Myometrial cell (primary cell): Measurements from ENCODE around the gene CAMSAP2.

GRCh38 chr1:198265015-198265701, 108.4 kb downstream of the NEK7 start:
- RAMPAGE, long total RNA, result no peak

- RAMPAGE, long total RNA, result no peak
These were observed 41.1 kb upstream of the PTPRC start for GRCh38 chr1:198597601-198598246.

DNA sequence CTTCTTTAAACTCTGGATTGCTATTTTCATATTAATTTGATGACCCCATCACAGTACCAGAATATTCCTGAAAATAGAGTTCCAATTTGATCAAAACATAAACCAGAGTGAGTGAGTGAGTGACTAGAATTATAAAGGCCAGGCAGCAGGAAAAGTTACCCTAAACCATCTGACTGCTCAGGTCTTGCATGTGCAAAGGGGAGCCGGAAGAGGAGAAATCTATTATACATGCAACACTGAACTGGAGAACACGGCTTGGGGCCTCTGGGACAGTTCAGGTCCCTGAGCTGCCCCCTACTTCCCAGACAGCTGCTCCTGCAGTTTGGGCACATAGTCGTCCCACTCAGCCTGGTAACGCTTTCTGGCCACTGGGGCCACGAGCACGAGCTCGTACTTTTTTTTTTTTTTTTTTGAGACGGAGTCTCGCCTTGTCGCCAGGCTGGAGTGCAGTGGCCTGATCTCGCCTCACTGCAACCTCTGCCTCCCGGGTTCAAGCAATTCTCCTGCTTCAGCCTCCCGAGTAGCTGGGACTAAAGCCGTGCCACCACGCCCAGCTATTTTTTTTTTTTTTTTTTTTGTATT, 40.1 kb downstream of the PTPRC start:
- RAMPAGE, long total RNA, result no peak

GRCh38 chr1:198699385-198699806, 60.6 kb downstream of the PTPRC start:
- RAMPAGE, long total RNA, result no peak

- RAMPAGE, long total RNA, result no peak
These were observed 90.8 kb downstream of the PTPRC start for GRCh38 chr1:198729621-198730001.

DNA sequence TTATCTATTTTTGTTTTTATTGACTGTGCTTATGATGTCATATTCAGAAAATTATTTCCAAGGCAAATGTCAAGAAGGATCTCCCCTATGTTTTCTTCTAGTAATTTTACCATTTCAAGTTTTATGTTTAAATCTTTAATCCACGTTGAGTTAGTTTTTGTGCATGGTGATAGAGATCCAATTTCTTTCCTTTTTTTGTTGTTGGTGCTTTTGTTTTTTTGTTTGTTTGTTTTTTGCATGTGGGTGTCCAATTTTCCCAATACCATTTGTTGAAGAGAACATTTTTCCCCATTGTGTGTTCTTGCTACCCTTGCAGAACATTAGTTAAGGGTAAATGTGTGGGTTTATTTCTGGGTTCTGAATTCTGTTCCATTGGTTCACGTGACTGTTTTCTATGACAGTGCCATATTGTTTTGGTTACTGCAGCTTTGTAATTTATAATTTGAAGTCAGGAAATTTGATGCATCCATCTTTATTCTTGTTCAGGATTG, 636.0 kb downstream of the PTPRC start:
- RAMPAGE, long total RNA, result no peak

DNA sequence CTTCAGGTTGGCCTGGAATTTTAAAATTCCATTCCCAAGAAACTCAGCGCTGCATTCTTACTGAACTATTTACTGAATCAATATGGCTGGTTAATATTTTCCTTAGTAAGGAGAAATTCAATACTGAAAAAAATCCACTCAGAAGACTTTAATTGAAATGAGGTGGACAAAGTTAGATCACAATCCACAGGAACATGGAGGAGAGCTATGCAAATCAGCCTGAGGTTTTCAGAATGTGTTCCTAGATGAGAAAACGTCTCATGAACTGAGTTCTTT, 578.8 kb upstream of the NR5A2 start:
- RAMPAGE, long total RNA, result no peak

- RAMPAGE, long total RNA, result no peak
These were observed 76.7 kb downstream of the NR5A2 start for GRCh38 chr1:200104341-200104562.

DNA sequence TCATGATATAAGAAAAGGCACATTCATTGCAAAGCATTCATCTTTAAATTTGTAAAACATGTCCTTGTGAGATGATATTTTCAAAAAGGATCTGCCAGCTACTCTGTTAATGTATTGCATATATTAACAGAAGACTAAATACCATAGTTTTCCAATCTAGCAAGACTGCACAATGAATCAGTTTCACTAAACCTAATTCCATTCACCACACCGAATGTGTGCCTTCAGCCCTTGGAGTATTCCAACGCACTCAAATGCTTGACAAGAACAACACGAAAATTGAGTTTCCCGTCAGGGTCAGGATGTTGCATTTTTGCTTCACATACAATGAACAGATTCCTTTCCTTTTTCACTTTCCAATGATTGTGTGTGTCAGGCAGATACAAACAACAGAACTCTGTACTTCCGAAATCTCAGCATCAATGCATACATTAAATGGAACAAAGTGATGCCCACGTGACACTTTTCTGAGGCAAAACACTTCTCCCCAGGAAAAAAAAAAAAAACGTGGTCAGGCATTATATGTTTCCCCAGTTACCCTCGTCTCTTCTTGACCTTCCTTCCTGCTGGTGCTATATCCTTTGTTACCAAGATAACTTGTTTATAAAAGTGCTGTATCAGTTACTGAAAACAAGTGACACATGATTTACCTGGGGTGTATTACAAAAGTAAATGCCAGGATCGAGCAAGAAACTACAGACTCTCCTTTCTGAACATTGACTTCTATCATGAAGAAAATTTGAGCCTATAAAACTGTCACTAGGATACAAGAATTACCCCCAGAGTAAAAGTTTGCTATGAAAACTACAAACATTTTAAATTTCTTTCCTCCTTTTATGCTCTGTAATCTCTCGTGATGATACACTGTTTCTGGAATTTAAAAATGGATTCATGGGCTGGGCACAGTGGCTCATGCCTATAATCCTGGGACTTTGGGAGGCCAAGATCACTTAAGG, 181.7 kb downstream of the ZNF281 start:
- RAMPAGE, long total RNA, result no peak

DNA sequence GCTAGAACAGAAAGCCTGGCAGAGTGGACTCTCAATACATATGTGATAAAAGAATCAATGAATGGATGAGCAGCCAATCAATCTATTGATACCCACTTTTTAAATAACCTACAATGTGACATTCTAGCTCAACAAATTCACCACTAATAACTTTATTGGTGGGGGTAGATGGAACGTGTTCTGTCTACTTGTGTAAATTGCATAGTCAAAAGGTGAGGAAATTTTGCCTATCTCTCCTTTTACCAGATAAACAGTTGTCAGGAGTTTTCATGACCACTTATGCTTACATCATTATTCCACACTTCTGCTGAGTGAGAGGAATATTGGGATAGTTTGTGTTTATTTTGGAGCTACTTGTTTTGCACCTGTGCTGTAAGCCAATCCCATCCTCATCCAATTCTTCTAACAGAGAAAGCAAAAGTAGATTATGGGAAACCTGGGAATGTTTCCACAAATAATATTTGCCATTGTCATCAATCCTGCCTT, 154.5 kb downstream of the ZNF281 start:
- RAMPAGE, long total RNA, result no peak

- RAMPAGE, long total RNA, result no peak
These were observed 111.5 kb downstream of the ZNF281 start for GRCh38 chr1:200298180-200298818.

DNA sequence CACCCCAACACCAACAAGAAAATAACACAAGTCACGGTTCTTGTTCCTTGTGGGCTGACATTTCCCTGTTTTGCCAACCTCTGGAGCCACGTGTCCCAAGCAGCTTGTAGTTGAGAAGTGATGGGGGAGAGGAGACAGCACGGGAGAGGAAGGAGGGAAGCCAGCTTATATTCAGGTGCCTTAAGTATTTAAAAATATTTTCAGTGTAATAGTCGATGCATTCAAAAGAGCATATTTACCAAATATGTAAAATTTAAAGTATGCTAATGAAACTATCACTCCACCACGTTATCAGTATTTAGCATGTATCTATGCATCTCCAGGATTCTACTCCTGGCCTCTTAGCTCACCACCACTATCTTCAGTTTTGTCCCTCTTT, 725 bp upstream of the DDX59 start:
- RAMPAGE, long total RNA, result no peak

DNA sequence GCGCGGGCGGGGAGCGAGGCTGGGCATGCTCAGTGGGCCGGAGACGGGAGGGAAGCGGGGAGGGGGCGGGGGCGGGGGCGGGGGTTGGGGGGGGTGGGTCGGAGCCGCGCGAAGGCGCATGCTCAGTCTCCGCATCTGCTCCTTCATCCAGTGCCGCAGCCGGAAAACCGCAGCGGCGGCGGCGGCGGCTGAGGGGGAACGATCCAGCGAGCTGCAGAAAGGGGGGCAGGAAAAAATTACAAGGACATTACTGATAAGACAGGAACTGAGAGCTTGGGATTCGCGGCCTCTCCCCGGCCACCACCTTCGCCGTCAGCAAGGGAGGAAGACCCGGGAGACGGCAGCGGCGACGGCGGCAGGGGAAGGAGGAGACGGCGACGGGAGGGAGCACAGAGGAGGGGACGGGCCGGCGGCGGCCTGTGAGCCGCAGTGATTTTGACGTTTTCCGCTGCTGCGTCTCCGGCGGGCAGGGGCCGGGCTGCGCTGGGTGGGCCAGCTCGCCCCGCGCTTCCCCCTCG, at the start of gene CAMSAP2:
TSS of gene CAMSAP2 (plus strand) at position 125 of the 518 bp plus-strand sequence.
- RAMPAGE, long total RNA, result no peak

- RAMPAGE, long total RNA, result no peak
These were observed 728 bp downstream of the INAVA start for GRCh38 chr1:200895479-200895776.

DNA sequence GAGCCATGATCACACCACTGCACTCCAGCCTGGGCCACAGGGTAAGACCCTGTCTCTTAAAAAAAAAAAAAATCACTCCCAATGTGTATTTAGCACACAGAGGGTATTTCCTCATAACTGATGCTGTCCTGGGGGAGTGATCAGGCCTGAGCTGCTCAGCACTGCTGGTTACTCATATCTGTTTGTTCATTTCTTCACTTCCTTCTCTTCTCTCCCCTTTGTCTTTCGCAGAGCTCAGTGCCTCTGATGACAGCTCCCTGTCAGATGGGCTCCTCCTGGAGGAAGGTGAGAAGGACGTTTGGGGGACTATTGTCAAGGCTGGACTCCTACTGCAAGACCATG, 12.9 kb downstream of the INAVA start:
- RAMPAGE, long total RNA, result no peak

DNA sequence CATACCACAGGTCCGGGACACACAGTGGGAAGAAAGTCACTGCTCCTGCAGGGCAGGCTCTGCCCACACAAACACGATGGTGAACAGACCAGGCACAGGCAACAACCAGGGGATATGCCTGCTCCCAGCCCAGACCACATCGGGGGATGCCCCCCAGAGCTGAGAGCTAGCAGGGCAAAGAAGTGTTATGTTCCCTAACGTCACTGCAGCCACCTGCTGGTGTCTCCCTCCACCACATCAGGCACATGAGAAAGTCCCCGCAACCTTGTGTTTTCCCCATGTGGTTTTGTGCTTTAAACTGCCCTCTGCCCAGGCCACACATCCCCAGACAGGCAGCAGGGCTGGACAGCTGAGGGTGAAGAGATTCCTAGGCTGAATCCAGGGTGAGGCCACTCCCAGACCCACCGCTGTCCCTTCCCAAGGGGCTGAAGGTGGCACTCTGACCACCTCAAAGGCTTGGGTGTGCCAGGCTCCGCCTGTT, 53.5 kb downstream of the KIF21B start:
- RAMPAGE, long total RNA, result no peak

- RAMPAGE, long total RNA, result no peak
These were observed 9.0 kb downstream of the KIF21B start for GRCh38 chr1:201014513-201014877.

DNA sequence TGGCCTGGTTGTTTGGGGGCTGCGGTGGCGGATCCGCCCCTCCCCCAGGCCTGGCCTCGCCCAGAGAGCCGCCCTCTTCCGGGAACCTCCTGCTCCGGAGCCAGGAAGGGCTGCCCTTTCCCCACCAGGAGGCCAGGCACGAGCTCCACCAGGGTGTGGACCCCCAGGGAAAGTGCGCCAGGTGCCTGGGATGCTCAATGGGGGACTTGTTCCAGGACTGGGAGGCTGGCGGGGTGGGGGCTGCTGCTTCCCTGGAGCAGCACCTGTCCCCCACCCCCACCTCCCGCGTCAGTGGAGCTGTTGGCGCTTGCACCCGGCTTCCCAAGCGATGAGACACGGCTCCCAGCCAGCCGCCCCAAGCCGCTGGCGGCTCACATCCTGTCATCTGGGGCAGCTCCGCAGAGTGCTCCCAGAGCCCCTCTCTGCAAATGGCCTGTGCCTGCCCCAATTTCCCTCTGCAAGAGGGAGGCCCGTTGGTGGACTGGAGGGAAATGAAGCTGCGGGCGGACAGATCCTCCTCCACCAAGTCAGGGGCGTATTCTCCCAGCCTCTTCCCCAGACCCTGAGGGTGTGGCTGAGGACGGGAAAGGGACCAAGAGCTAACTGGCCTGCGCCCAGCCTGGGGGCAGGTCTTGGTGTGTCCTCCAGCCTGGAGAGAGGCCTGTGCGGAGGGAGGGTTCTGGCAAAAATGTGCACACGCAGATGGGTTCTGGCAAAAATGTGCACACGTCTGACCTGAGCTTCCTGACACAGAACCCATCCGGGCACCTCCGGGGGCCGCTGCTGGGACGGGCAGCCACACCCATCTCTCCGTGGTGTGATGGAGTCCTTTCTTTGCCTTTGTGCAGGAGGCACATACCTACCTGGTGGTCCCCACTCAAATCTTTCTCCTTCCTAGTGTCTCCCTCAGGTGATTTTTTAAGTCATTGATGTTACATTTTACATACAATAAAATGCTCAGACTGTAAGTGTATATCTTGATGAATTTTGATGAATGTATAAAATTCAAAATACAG, 23.3 kb upstream of the PKP1 start:
- RAMPAGE, long total RNA, result no peak

DNA sequence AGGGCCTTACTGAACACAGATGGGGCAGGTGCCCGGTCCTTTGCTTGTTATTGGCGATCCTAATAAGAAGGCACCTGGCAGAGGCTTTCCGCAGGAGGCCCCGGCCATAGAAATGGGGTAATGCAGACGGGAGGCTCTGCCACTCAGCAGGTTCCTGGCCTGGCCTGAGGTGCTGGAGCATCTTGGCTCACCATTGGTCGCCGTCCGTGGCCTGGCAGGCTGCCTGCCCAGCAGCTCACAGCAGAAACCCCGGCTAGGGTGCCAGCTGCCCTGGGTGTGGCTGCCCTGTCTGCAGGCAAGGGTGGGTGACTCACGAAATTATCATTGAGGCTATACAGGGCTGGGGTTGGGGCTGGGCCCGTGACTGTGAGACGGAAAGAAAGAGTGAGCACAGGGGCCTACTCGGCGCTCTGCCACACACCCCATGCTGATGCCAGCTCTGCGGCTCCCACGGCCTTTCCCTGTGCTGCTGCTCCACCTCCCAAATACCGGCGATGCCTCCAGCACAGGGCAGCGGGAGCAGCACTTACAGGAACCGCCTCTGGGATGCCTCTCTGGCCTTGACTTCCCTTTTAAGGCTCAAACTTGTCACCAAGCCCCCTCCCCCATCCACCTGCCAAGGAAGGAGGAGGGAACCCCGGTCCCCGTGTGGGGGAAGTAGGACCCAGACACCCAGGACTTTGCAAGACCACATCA, 8.0 kb upstream of the PKP1 start:
- RAMPAGE, long total RNA, result no peak

GRCh38 chr1:201295684-201296447, 12.6 kb downstream of the PKP1 start:
- RAMPAGE, long total RNA, result no peak